ENCODE measurements around the gene UXS1.

- PRO-cap, result no peak
- RRBS, 2 experiments, result 100% methylated on average over 2 of the region's 10 CpGs; no CpG with 5 or more reads in 1 of the 2 experiments
These were observed 116.9 kb upstream of the FHL2 start for GRCh38 chr2:105515721-105516220.

DNA sequence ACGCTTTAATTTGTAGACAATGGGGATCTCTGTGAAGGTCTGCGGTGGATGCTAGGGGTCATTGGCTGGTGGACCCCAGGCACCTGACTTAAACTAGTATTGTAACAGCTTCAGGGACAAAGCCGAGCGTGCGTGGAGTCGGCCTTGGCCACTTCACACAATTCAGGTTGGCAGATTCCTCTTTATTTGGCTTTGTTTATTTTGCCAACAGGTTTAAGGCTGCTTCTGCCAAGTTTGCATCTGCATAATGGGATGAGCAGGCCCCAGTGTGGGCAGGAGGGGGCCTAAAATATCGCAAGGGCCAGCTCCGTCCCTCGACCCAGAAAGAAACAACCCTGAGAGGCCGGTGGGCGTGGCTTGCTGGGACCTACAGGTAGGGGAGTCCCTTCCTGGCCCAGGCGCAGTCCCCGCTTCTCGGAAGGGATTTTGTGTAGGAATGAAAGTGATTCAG lies 1.3 kb downstream of the NCK2 start:
- PRO-cap, result no peak
- RRBS, 2 experiments, result no CpG with 5 or more reads among the region's 14 CpGs

DNA sequence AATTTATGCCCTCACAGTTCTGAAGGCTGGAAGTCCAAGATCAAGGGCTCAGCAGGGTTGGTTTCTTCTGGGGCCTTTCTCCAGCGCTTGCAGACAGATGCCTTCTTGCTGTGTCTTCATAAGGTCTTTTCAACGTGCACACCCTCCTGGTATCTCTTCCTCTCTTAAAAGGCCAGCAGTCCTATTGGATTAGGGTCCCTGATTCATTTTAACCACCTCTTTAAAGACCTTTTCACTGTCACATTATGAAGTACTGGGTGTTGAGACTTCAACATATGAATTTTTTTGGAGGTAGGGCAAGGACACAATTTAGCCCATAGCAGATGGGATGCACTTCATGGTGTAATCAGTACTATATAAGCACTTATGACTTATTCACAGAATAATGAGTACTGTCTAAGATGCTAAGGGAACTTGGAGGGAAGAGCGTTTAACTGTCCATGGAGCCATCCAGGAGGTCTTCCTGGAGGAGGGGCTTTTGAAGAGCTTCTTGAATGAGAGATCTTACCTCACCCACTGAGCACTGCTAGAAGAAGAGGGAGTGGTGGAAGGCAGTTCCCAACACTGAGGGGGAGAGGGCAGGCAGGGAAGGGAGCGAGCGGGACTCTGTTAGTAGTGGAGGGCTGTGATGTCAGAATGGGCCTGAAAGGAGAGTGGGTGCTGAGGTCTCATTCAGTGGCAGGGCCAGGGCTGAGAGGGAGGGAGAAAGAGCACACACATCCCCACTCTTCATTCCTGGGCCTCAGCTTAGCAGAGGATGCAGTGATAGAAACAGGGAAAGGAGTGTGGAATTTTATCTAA lies 64.8 kb downstream of the NCK2 start:
- PRO-cap, result no peak
- RRBS, 2 experiments, result no CpG with 5 or more reads among the region's 5 CpGs

DNA sequence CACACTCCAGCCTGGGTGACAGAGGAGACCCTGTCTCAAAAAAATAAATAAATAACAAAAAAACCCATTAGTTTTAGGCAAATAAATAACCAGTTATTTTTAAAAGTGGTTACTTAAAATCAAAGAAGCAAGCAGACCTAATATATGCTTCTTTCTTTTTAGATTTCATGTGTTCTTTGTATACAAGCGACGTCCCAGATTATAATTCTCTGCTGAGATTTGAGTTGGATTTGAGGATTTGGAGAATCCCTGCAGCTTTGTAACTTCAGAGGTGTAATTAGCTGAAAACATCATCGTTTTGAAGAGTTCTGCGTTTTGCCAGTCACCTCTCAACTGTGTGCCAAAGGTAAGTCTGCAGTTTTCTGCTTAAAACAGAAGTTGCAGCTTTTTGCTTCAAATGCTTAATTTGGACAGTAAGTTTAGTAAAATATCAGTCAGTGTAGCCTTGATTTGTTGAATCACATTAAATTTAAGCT lies 71.6 kb downstream of the NCK2 start:
- PRO-cap, result no peak
- RRBS, 2 experiments, result no CpG with 5 or more reads among the region's 4 CpGs

- PRO-cap, result no peak
- RRBS, 2 experiments, result no CpG with 5 or more reads among the region's 50 CpGs
These were observed 136.5 kb downstream of the NCK2 start for GRCh38 chr2:105881096-105881758.

DNA sequence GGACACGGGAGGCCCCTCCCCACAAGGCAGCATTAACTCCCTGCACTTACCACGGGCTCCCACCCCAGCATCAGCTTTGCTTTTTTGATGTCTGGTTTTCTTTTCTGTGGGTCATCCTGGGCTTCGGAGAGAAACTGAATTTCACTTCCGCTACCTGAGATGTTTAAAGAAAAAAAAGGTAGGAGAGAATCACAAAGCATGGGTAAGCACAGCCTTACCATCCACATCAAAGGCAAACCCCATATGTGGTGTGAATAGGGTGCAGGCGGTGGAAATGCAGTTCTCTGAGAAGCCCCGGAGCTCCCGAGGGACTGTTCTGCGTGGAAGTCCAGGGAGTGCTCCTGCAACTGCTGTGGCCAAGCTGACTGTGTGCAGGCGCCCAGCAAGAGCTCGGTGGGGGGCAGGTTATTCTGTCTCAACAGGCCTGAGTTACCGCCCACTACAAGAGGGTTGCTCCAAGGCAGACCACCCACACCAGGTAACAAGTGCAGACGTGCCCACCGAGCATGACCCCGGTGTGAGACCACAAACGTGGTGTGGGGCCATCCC lies 31.3 kb downstream of the ECRG4 start:
- PRO-cap, result no peak
- RRBS, 2 experiments, result no CpG with 5 or more reads among the region's 15 CpGs

DNA sequence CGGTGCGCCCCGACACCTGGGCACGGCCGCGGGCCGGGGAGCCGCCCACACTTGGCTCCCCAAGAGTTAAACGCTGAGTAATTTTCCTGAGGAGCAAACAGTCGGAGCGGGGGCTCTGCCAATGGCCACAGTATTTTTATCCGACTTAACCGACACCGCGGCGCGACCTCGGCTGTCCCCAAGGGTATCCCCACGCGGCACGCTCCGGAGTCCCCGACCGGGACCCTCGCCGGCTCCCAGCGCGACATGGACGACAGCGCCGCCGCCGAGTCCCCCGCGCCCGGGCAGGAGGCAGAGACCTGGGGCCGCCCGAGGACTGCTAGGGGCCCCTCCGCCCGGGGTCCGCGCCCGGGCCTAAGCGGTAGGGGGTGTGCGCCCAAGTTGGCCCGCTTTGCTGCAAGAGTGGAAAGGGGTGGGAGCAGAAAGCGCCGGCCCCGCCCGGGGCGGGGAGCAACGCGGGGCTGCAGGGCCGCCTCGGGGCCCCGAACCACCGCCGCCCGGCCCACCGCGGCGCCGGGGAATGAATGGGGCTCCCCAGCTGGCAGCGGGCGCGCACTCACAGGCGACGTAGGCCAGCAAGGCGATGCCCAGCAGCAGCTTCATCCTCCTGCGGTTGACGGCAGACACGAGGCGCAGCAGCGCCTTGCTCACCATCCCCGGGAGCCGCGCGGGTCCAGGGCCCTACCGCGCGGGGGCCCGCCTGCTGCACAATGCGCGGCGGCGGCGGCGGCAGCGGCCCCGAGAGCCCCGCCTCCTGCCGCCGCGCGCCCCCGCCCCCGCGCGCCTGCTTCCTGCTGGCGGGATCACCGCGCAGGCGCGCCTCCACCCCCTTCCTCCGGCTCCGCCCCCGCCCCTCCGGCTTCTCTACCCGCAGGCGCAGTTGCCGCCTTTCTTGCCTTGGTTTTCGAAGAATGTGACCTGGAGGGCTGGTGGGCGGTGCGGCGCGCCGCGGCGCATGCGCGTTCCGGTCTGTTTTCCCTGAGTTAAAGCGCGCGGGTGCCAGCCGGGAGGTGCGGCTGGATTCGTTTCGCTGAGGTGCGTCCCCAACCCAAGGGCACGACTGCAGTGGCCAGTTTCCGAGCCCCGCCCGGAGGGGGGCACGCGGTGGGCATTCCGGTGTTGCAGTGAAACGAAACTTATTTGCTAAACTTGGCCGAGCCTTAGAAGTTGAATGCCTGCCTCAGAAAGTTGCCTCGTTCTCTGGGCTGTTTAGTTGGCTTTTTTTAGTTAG lies at the start of gene UXS1:
TSS of gene UXS1 (minus strand) at position 714 of the 1,231 bp plus-strand sequence.
- PRO-cap, result unidirectional peak, minus-strand start at position 398 of the sequence; unidirectional peak, minus-strand start at position 522 of the sequence; bidirectional peak, plus-strand start at position 981 of the sequence, minus-strand start at position 712 of the sequence
- RRBS, 2 experiments, result 1% methylated on average over 39 to 53 of the region's 140 CpGs

- PRO-cap, result no peak
- RRBS, 2 experiments, result no CpG with 5 or more reads among the region's 5 CpGs
These were observed 127.7 kb downstream of the RGPD3 start for GRCh38 chr2:106340526-106340900.

GRCh38 chr2:106384448-106385131 lies 83.6 kb downstream of the RGPD3 start:
- PRO-cap, result no peak
- RRBS, 2 experiments, result no CpG with 5 or more reads among the region's 12 CpGs

DNA sequence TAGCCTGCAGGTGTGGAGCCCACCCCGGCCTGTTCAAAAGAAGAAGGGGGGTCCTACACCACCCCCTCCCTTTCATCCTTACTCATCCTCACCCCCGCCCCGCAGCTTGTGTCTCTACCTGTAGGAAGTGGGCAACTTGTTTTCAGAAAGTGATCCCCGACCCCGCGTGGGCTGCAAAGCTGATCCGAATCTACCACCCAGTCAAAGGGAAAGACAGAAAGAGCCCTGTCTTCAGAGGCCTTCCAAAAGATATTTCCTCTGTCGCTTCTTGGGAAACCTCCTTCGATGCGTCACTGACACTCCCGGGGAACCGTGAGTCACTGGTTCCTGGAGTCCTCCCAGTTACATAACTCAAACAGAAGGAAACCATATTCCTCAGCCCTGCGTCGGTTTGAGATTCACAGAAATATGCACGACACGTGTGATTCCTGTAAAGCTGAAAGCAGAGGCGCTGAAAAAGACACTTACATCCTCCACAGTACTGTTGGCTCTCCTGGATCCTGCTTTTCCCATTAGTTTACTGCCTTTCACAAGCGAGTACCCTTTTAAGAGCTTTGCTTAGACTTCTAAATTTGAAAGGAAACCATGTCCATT lies 24.4 kb downstream of the CD8B2 start:
- PRO-cap, result no peak
- RRBS, 2 experiments, result no CpG with 5 or more reads among the region's 18 CpGs

DNA sequence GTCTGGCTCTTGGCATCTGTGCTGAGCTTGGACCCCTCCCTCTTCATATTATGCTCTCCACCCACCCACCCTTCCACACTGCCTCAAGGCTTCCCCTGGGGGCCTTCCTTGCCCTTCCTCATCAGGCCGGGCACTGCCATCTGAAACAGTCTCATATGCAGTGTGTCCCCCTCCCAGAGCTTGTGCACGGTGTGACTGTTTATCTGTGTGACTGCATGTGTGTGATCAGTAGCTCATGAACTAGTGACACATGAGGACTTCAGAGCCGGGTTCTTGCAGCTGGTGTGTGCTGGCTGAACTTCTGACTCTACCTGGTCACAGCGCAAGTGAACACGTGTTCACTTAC lies 51.5 kb downstream of the CD8B2 start:
- PRO-cap, result no peak
- RRBS, 2 experiments, result no CpG with 5 or more reads among the region's 5 CpGs

GRCh38 chr2:106561370-106562063 lies 74.4 kb downstream of the CD8B2 start:
- PRO-cap, result no peak
- RRBS, 2 experiments, result no CpG with 5 or more reads among the region's 12 CpGs

DNA sequence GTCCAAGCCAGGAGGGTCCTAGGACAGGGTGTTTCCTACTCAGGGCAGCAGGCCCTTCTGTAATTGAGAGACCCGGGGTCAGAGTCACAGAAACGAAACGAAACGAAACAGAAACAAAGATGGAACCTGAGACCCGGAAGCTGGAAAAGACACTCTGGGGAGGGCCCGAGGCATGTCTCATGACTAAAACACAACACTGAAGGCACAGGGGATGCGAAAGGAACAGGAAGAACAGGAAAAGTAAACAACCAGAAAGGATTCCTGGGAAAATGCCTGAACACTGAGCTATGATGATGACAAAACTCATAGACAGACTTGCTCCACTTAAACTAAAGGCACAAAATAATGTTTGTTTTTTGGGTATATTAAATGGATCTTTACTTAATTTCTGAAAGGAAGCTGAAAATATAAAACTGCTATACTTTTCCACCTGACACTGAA lies 16.7 kb upstream of the SULT1C2 start:
- PRO-cap, result no peak
- RRBS, 2 experiments, result 75 to 80% methylated on average over 2 of the region's 7 CpGs

GRCh38 chr2:108471306-108472265 lies 22.6 kb downstream of the GCC2 start:
- PRO-cap, result no peak
- RRBS, 2 experiments, result no CpG with 5 or more reads among the region's 5 CpGs

DNA sequence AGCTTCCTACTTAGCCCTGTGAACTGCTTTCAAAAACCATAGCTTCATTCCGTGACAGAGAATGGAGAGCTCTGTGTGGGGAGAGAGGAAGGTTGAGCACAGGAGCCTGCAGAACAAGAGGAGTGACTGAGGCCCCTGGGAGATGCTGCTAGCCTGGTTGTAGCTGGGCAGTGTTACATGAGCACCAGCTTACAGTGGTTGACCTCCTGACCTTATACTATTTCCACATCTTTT lies 82.6 kb upstream of the RANBP2 start:
- PRO-cap, result no peak
- RRBS, 2 experiments, result no CpG with 5 or more reads among the region's 1 CpG

GRCh38 chr2:108982133-108982849 lies 6.7 kb downstream of the EDAR start:
- PRO-cap, result no peak
- RRBS, 2 experiments, result no CpG with 5 or more reads among the region's 10 CpGs

GRCh38 chr2:109129887-109130775 lies 1.1 kb downstream of the SH3RF3 start:
- PRO-cap, result bidirectional peak, plus-strand start at chr2:109129968, minus-strand start at chr2:109129829
- RRBS, 2 experiments, result 3 to 24% methylated on average over 19 to 23 of the region's 63 CpGs

- PRO-cap, result no peak
- RRBS, 2 experiments, result no CpG with 5 or more reads among the region's 13 CpGs
These were observed 44.2 kb downstream of the SH3RF3 start for GRCh38 chr2:109173153-109173716.

- PRO-cap, result no peak
- RRBS, 2 experiments, result no CpG with 5 or more reads among the region's 11 CpGs
These were observed 44.9 kb downstream of the SH3RF3 start for GRCh38 chr2:109173717-109174572.

DNA sequence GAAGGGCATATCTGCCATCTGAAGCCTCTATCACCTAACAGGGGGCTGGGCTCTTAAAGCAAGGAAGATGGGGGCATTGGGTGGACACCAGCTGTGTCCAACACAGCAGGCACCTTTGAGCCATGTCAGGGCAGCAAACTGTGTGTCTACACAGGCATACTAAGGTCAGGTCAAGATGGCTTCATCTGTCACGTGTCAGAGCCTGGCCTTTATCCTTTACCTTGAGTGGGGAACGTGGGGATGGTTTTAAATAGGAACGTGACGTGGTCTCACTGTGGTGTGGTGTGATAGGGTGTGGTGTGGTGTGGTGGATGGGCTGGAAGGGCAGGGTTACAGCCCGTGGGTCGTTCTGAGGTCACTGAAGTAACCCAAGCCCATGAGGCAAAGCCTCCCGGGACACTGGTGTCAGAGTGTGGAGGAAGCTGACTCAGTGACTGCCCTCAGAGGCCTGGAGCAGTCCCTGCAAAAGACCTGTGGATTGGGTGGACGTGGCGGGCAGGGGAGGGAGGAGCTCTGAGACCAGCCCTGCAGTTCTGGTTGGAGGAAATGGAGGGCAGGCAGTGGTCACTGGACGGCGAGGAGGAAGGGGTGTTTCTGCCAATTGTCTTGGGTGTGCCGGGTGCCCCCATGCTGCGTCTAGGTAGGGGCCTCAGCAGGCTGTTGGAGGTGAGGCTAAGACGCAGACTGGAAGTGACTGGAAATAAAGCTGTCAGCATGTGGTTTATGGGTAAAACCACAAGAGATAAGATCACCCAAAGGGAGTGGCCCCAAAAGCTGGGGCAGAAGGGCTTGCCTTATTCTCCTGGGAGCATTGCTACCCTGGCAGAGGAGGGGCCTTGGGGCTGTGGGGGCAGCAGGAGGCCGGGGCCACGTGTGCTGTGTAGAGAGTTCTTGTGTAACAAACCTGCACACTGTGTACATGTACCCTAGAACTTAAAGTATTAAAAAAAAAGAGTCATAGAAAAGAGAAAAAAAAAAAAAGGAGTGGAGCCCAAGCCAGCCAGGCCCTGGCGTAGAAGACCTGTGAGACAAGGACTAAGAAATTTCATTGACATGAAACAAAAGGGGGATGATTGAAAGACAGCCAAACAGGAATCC lies 84.8 kb downstream of the SH3RF3 start:
- PRO-cap, result no peak
- RRBS, 2 experiments, result no CpG with 5 or more reads among the region's 17 CpGs